LNCaP clone FGC (cell line): ENCODE data around the gene TACR2.

- RRBS, 2 experiments: 13% methylated on average over 1 of the region's 13 CpGs; no CpG with 5 or more reads in 1 of the 2 experiments
Observed at GRCh38 chr10:69413449-69414064, 3.2 kb downstream of the TACR2 start.

GRCh38 chr10:69416268-69417283 is at the start of gene TACR2:
Gene TACR2 (minus strand): TSS chr10:69416918.
- RRBS, 2 experiments: no CpG with 5 or more reads among the region's 21 CpGs

DNA sequence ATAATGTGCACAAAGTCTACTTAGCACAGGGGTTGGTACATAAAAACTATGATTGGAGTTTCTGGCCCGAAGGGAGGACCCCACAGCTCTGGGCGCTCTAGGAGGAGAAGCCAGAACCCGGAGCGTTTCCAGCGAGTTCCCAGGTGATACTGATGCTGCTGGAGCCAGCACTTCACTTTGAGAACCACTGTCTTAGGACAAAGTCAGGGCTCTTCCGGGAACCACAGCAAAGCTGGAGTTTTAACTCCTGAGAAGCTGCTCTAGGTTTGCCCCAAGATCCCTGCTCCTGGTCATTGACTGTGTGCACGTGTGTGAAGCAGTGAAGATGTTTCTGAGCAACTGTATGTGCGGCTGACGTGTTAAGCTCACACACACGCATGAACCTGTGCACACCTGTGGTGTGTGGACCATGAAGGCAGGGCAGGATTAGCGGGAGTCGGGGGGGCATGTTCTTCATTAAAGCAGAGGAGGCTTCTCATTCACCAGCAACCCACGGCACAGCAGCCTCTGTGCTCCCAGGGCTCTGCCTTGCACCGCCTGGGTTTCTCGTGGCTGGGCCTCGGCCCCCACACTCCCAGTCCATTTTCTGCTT is 662 bp upstream of the TACR2 start:
- RRBS, 2 experiments: 79 to 84% methylated on average over 4 of the region's 16 CpGs

- RRBS, 2 experiments: no CpG with 5 or more reads among the region's 4 CpGs
Observed at GRCh38 chr10:69729999-69730533, 71.6 kb upstream of the COL13A1 start.

DNA sequence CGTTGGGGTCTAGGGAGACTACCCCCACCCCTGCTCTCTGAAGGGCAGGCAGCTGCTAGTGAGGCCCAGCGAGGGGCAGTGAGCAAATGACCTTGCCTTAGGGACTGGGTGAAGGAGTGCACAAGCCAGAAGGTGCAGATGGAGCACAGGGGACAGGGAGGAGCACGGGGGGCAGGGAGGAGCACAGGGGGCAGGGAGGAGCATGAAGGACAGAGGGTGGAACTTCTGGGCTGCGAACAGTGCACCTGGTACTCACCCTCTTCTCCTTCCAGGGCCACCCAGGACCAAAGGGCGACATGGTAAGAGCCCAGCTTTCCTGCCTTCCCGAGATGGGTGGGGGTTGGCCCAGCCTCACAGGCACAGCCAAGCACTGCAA is 87.4 kb downstream of the COL13A1 start:
- RRBS, 2 experiments: no CpG with 5 or more reads among the region's 6 CpGs

- RRBS, 2 experiments: no CpG with 5 or more reads among the region's 1 CpG
Observed at GRCh38 chr10:69911494-69911838, 109.8 kb downstream of the COL13A1 start.

DNA sequence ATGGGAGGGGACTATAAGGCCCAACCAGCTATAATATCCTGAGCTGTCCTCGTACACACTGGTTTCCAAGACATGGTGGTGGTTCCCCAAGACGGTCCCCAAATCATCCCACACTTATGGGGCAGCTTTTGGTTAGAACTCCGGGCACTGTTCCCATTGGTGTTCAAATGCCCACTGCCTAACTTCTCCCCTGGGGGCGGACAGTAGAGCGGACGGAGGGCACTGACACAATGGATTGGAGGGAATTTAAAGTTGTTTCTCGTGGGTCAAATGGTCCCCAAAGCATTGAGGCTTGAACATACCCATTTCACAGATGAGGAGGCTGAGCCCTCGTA is 6.1 kb downstream of the AIFM2 start:
- RRBS, 2 experiments: no CpG with 5 or more reads among the region's 8 CpGs

DNA sequence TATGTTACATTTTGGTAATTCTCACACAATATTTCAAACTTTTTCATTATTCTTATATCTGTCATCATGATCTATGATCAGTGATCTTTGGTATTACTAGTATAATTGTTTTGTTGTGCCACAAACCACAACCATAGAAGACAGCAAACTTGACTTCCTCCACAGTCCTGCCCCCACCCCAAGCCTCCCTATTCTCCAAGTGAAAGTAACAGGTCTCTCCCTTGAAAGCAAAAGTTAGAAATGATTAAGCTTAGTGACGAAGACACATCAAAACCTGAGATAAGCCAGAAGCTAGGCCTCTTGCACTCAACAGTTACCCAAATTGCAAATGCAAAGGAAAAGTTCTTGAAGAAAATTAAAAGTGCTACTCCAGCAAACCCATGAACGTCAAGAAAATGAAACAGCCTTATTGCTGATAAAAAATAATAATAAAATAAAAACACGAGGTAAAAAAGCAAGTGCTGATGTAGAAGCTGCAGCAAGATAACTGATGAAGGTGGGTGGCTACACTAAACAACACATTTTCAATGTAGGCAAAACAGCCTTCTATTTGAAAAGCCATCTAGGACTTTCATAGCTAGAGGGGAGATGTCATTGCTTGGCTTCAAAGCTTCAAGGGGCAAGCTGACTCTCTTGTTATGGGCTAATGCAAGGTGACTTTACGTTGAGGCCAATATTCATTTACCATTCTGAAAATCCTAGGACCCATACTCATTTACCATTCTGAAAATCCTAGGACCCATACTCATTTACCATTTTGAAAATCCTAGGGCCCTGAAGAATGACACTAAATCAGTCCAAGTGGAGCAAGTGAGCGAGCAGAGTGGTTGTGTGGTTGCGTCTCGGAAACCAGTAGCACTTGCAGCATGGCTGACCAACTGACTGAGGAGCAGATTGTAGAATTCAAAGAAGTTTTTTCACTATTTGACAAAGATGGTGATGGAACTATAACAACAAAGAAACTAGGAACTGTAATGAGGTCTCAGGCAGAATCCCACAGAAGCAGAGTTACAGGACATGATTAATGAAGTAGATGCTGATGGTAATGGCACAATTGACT is 7.2 kb downstream of the SAR1A start:
- RRBS, 2 experiments: no CpG with 5 or more reads among the region's 7 CpGs

- RRBS, 2 experiments: 83% methylated on average over 4 of the region's 12 CpGs; no CpG with 5 or more reads in 1 of the 2 experiments
Observed at GRCh38 chr10:70254061-70254660, 20.9 kb upstream of the PPA1 start.

GRCh38 chr10:70267296-70268035 is 16.3 kb downstream of the NPFFR1 start:
- RRBS, 2 experiments: no CpG with 5 or more reads among the region's 9 CpGs

DNA sequence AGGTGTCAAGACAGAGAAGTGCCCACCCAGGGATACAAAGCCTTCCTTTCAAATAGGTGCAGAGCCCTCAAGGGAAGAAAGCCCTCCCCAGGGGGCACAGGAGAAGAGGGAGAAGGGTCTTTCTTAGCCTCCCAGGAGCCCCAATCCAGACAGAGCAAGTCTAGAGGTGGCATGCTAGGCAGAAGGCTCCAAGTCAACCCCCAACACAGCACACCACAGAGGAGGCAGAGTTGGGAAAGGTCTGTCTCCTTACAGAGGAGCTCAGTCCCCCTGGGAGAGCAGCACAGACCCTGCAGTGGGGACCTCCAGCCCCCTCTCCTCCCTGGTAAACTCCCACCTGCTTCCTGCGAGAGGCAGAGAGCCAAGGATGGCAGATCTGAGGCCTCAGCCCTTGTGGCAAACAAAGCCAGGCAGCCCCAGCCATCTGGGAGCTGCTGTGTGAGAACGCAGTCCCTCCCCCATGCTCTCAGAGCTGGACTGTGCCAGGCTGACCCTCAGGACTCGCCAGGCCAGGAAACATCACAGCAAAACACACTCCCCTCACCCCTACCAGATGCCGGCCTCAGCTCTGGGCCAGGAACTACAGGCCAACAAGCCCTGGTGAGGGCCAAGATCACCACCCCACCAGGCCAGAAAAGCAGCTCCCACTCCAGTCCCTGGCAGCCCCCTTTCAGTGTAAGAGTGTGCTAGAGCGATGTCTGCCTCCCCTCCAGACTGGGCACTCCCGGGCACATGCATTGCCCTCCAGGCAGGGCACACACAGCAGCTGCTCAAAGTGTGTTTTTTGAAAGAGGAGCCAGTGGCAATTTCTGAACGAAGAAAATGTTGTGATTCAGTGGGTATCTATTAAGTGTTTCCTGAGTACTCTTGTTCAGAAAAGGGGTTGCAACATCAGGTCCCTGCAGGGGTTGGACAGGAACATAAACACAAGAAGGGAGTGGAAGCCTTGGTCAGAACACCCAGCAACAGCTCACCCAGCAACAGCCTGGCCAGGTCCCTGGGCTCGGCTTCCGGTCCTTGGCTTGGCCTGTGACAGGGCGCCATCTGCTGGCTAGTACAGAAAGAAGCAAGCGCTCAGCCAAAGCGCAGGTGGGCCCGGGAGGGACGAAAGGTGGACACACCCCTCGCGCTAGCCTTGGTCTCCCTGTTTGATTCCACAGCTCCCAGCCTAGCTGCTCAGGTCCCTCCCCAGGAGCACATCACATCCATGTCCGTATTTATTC is 18.4 kb downstream of the LRRC20 start:
- RRBS, 2 experiments: 1 to 4% methylated on average over 5 of the region's 17 CpGs

DNA sequence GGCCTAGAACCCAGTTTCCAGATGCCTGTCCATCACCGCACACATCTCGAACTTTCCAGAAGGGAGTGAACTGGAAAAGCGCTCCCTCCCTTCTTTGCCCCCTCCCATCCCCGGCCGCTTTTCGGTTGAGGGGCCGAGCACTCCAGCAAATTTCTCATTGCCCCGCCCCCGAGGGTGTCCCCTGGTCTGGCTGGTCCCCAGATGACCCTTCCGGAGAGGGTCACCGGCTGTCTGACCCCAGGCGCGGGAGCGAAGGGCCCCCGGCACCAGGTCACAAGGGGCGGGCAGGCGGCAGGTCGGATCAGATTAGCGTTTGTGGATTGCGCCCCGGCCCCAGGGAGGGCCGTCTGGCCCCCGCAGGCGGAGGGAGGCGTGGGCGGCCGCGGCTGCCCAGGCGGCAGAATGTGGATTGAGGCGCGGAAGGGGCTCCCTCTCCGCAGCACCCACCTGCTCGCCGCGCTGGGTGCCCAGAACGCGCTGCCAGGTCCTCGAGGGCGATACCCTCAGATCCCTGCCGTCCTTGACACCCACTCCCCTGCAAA is 1.2 kb downstream of the NODAL start:
- RRBS, 2 experiments: 80 to 88% methylated on average over 12 to 16 of the region's 40 CpGs

GRCh38 chr10:70477604-70478205 is 862 bp upstream of the PALD1 start:
- RRBS, 2 experiments: 0 to 1% methylated on average over 2 of the region's 32 CpGs

GRCh38 chr10:70589761-70590170 is 12.8 kb downstream of the PRF1 start:
- RRBS, 2 experiments: no CpG with 5 or more reads among the region's 1 CpG

- RRBS, 2 experiments: no CpG with 5 or more reads among the region's 12 CpGs
Observed at GRCh38 chr10:70600714-70601232, 1.8 kb downstream of the PRF1 start.

- RRBS, 2 experiments: no CpG with 5 or more reads among the region's 5 CpGs
Observed at GRCh38 chr10:70742376-70743039, 42.7 kb downstream of the TBATA start.

- RRBS, 2 experiments: no CpG with 5 or more reads among the region's 7 CpGs
Observed at GRCh38 chr10:70890912-70891410, 2.6 kb upstream of the PCBD1 start.

DNA sequence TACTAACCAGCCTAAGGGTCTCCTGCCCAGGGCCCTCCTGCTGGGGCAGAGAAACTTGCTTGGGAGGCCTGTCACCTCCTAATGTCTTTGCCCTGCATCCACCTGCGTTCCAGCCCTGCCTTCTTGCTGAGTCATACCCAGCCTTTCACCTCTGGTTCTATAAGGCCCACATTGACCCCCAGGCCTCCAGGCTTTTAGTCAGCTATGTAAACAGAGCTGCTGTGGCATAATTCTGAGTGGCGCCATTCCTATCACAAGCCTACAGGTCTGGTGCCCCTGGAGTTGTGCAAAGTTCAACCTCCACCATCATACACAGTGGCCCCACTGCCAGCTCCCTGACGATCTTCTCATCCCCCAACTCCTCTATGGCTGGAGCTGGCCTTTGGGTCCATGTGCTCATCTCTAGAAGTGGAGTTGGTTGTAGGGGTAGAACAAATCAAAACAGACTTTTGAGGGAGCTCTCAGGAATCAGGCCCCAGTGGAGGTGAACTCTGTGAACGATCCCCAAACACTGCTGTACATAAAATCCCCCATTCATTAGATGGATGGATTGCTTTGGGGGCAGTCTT is 21.1 kb downstream of the SLC29A3 start:
- RRBS, 2 experiments: no CpG with 5 or more reads among the region's 4 CpGs

GRCh38 chr10:71345041-71345487 is 26.0 kb downstream of the SLC29A3 start:
- RRBS, 2 experiments: no CpG with 5 or more reads among the region's 3 CpGs

- RRBS, 2 experiments: no CpG with 5 or more reads among the region's 4 CpGs
Observed at GRCh38 chr10:71378609-71379082, 18.1 kb upstream of the CDH23 start.